ENCODE data around the genes RHOT2, STUB1, ANTKMT, RPUSD1, LMF1 and TPSG1.

DNA sequence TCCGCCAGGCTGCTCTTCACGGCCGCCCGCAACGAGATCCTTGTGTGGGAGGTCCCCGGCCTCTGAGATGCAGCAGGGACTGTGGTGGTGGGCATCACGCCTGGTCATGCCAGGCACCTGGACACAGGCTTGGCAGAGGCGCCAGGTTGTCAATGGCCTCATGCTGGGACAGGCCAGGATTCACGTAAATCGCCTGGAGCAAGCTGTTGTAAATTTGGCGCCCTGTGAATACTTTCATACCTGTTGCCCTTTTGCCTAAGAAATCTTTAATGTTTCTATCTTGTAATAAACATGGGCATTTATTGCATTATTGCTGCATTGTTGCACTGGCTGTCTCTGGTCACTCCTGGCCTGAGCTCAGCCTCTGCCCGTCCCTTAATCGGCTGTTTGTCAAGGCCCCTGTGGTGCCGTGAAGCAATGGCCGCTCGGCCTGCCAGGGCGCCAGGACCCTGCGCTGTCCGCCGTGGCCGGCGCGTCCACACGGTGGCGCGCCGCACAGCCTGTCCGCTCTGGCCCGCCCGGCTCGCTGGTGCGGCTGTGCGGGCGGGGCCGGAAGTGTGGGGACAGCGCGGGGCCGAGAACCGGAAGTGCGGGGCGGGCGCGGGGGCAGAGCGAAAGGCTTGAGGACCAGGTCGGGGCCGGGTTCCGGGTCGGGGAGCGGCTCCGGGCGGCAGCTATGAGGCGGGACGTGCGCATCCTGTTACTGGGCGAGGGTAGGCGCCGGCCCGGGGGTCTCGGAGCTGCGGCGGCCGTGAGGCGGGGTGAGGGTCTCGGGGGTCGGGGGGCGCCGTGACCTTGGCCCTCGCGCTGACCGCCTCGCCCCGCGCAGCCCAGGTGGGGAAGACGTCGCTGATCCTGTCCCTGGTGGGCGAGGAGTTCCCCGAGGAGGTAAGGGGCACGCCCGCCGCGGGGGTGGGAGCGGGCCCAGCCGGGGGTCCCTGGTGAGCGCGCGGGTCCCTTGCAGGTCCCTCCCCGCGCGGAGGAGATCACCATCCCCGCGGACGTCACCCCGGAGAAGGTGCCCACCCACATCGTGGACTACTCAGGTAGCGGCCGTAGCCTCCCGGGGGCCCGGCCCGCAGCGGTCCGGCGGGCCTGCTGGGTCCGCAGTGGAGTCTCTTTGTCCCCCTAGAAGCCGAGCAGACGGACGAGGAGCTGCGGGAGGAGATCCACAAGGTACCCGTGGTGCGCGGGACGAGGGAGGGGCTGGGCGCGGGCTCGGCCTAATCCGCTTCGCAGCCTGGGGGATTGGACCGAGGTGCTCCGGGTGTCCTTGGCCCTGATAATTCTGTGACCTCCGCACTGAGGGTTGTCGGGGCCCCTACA, at the start of gene RHOT2:
TSS of gene RHOT2 (plus strand) at position 609 of the 1,326 bp plus-strand sequence.
- PRO-cap = unidirectional peak, plus-strand start at position 587 of the sequence

- PRO-cap = no peak
Observed at GRCh38 chr16:669987-670517, 2.1 kb downstream of the RHOT2 start.

GRCh38 chr16:674348-675396, 799 bp upstream of the RHBDL1 start:
- PRO-cap = no peak

DNA sequence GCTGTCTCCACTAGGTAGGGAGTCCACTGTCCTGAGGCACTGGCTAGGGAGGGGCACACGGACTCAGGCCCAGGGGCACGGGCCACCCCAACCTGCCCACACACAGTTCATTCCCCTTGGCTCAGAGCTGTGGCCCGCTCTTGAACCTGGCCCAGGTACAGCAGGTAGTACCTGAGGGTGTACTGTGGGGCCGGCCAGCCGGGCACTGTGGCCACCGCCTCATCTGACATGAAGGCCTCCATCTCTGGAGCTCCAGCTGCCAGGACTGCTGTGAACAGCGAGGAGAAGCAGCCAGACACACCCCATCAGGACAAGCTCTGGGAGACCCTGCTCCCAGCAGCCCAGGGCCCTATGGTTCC, 1.5 kb upstream of the STUB1 start:
- PRO-cap = no peak

- PRO-cap = bidirectional peak, plus-strand start at chr16:680086, minus-strand start at chr16:679785; bidirectional peak, plus-strand start at chr16:680397, minus-strand start at chr16:680326
Observed at GRCh38 chr16:679943-680931, at the start of gene STUB1. Gene STUB1 (plus strand): TSS chr16:680410.

- PRO-cap = no peak
Observed at GRCh38 chr16:682273-682792, 1.8 kb downstream of the JMJD8 start.

- PRO-cap = no peak
Observed at GRCh38 chr16:684862-685678, 936 bp upstream of the JMJD8 start.

GRCh38 chr16:716793-717714, 2.1 kb downstream of the METRN start:
- PRO-cap = no peak

DNA sequence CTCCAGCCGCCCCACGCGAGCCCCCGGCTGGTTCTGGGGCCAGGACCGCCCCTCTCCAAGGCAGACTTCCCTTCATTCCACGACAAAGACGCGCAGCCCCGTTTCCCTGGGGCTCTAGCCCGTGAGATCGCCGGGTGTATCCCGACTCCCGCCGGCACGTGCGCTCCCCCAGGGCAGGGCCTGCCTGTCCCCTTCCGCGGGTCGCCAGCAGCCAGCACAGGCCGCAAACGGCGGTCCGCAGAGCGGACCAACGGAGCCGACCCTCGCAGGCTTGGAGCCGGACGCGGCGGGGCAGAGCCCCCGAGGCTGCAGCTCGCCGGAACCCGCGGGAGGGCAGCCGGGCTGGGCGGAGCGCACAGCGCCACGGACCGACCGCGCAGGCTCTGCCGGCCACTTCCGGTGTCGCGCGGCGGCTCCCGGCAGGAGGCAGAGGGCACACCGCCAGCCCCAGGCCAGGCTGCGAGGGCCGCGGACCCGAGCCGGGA, at the start of gene ANTKMT:
TSS of gene ANTKMT (plus strand) at position 393 of the 485 bp plus-strand sequence.
- PRO-cap = bidirectional peak, plus-strand start at position 393 of the sequence, minus-strand start at position 302 of the sequence

DNA sequence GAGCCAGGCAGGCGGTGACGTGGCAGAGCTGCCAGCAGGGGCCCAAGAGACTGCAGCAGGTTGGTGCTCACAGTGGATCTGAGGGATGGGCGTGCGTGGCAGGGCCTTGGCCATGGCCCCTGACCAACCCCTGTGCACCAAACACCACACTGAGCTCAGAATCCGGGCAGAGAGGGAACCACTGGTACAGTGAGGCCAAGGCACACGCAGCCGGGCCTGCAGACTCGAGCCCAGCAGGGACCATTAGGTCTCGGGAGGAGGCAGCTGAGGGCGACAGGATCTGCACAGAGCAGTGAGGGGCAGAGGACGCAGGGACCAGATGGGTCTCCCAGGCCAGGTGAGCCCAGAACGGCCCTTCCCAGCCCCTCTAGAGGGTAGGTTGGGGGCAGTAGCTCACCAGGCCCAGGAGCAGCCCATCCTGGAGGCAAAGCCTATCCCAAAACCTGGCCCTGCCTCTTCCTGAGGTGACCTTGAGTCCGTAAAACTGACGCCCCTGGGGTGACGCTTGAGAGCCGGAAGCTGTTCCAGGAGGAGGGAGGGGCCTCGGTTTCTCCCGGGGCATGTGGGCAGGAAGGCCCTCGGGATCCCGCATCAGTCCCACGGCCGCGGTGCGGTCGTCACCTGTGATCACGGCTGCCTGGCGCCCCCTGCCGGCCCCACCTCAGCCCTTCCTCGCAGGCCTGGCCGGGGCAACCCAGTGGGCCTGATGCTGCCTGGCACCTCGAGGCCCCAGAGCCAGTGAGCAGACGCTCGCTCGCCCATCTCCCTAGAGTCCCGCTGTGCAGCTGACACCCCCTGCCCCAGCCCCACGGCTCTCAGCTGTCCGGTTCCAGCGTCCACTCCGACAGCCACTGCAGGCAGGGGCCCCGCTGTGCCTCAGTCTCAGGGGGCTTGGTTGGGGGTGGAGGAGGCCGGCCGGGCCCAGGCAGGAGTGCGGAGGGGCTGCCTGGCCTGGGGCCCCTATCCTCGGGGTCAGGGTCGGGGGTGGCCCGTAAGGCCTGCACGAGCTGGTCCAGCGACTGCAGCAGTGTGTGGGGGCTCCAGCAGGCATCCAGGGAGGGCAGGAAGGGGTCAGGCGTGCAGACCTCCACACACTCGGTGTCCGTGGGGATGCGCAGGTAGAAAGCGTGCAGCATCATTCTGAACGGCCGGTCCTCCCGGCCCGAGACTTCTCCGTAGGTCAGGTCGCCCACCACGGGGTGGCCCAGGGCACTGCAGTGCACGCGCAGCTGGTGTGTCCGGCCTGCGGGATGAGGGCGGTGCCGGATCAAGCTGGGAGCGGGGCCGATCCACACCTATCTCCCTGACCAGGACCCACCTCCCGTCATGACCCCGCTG, 2.6 kb downstream of the RPUSD1 start:
- PRO-cap = no peak

DNA sequence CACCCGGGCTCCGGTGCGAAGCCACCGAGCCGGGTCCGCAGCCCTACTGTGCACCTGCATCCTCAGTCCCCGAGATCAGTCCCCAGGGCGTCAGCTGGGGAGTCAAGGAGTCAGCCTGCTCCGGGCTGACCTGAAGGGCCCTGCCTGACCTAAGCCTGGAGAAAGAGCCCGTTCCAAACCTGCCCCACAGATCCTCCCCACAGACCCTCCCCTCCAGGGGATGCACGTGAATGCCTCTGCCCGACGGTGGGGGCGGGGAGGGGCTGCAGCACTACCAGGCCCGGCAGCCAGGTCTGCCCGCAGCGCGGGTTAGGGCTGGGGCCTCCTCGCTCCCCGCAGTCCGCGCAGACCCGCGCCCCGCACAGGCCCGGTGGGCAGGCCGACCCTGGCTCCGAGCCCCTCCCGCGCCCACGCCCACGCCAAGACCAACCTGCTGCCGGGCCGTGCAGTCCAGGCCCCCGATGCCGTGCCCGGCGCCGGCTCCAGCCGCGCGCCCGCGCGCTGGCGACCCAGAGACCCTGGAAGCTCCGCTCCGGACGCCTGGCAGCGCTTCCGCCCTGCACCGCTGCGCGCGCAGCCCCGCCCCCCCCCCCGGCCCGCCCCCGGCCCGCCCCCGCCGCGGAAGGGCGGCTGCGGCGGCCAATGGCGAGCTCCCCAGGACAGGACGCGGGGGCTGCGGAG, at the start of gene RPUSD1:
TSS of gene RPUSD1 (minus strand) at position 556 of the 681 bp plus-strand sequence.
- PRO-cap = bidirectional peak, plus-strand start outside the sequence, minus-strand start at position 567 of the sequence

- PRO-cap = bidirectional peak, plus-strand start at chr16:971191, minus-strand start at chr16:970963
Observed at GRCh38 chr16:970377-971264, at the start of gene LMF1. Gene LMF1 (minus strand): TSS chr16:970984.

GRCh38 chr16:997194-997747, 15.7 kb downstream of the SOX8 start:
- PRO-cap = unidirectional peak, plus-strand start at chr16:997663

- PRO-cap = no peak
Observed at GRCh38 chr16:1028297-1028810, 44.2 kb upstream of the SSTR5 start.

- PRO-cap = no peak
Observed at GRCh38 chr16:1098625-1099155, 2.6 kb upstream of the C1QTNF8 start.

DNA sequence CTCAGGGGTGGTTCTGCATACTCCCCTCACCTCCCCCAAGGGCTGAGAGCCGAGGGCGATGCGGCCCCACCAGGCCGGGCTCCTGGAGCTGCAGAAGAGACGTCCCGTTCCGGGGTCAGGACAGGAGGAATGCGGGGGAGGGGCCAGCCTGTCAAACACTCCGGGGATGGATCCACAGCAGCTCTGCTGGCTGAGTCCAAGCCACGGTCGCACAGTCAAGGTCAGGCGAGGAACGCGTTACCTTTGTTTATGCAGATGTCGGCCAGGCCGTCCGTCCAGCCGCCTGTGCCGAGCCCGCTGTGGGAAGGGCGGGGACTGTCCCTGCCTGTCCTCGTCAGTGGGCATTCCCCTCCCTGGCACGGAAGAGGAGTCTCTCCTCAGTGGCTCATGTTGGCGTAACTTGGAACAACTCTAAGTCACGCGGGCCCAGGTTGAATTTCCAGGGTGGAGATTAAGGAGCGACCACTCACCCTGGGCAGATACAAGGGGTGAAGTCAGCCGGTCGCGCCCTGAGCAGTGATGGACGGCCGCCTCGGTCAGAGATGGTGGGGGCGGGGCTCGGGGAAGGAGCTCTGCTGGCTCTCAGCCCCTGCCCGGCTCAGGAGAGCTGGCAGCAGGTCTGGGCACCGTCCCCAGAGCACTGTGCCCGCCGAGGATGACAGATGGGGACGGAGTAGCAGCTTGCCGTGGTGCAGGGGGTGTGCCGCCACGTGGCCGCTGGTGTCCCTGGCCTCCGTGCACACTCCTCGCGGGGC, 7.2 kb downstream of the CACNA1H start:
- PRO-cap = no peak

- PRO-cap = unidirectional peak, plus-strand start at chr16:1224395
Observed at GRCh38 chr16:1224105-1225077, 677 bp downstream of the TPSG1 start.

DNA sequence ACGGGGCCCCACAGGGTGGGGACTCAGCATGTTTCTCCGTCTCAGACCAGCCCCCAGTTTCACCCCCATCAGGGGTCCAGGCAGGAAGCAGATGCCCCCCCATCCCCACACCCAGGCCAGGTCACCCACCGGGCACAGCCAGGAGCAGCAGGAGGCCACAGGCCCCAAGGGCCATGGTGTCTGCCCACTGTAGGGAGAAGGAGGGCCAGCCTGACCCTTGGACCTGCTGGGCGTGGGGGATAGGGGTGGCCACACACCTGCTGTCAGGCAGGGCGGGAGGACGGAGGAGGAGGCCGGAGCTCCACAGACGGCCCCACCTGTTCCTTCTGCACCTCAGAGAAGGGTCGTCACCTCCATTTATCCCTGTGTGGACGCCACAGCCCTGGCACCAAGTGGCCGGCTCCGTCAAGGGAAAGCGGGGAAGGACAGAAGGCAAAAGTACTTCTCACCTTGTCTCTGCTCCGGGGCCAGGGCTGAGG, at the start of gene TPSG1:
TSS of gene TPSG1 (minus strand) at position 191 of the 479 bp plus-strand sequence.
- PRO-cap = no peak

DNA sequence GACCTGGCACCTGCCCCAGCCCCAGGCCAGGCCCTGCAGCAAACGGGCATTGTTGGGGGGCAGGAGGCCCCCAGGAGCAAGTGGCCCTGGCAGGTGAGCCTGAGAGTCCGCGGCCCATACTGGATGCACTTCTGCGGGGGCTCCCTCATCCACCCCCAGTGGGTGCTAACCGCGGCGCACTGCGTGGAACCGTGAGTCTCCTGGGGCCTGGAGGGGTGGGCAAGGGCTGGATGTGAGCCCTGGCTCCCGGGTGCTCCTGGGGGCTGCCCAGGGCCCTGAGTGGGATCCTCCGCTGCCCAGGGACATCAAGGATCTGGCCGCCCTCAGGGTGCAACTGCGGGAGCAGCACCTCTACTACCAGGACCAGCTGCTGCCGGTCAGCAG, 620 bp downstream of the TPSD1 start:
- PRO-cap = no peak

- PRO-cap = no peak
Observed at GRCh38 chr16:1290997-1291231, 18.5 kb upstream of the UBE2I start.